M059J (cell line): ENCODE measurements around a stretch of chr5.

DNA sequence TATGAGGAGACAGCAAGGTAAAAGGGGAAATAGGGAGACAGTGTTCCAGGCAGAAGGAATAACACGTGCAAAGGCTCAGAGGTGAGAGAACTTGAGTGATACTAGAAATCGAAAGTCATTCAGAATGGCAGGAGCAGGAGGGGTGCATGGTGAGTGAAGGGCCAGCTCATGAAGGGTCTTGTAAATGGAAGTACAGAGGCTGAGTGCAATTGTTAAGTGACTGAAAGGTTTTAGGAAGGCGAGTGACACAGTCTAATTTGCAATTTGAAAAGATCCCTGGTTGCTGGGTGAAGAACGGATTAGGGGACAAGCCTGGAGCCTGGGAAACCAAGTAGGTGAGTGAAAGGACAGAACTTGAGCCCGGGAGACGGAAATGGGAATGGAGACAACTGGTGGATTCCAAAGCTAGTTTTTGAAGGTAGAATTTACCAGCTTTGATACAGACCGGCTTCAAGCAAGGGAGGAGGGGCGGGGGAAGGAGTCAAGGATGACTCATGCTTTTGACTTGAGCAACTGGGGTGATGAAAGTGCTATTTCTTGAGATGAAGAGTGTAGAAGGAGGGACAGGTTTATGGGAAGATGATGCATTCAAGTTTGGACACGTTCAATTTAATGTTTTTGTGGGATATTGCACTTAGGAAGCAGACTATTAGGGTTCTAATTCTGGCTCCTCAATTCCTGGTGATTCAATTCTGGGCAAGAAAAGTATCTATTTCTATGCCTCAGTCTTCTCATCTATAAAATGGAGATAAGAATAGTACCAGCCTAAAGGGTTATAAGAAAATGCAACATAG is 4.3 kb downstream of the NIPAL4 start:
- RAMPAGE, long total RNA = no peak

- RAMPAGE, long total RNA = no peak
These were observed 25.7 kb downstream of the NIPAL4 start for GRCh38 chr5:157485635-157486204.

DNA sequence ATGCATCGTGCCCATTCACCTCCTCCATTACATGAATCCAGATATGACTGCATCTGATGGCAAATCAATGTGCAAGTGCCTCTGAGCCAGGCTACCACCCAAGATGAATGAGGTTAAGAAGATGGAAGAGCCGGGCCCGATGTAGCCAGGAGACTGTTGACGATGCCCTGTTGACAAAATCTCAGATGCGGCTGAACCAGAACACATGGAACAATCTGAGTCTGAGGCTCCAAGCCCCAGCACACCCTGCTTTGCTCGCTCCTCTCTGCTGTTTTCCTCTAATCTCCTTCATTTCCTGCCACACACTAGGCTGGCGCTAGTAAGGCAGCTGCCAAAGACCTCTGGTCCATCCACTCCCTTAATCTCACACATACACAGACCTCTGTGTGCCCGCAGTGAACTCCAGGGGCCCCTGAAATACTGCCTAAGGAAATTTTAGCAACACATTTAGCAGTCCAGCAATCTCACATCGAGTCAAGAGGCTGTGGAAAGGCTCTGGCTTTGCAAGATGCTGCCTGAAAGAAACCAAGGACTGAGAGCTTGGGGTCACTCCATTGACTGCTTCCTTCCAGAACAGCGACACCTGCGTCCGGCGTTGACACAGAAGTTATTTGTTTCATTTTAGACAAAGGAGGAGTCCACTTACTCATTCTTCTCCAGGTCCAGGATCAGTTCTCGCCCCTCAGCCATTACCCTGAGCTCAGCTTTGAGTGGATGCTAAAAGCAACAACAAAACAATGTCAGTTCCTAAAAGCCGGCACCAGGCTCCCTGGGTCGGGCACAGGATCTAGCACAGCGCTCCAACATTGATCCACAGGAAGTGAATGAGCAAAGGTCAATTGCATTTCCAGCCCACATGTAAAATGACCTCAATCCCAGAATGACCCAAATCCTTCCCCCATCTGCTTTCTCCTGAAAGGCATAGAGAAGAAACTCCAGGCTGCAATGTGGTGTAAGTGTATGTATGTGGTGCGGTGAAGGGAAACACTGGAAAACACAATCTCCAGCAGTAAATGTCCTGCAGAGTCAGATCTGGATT is 11.5 kb downstream of the ADAM19 start:
- RAMPAGE, long total RNA = no peak

DNA sequence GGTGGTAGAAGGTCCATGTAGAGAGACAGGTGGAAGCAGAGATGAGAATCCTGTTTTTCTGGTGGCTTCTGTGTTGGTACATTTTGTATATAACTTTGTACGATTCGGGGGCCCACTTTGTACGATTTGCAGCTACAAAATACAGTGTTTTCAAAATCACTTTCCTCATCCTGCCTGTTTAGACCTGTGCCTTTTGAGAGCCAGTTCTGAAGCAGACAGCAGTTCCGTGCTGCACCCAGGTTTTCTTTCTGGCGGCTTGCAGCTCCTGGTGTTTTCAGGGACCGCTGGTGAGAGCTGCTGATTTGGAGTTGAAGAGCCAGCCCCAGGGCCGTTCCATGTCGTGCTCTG is 135.8 kb upstream of the CLINT1 start:
- RAMPAGE, long total RNA = no peak

- RAMPAGE, long total RNA = no peak
These were observed 216.3 kb upstream of the CLINT1 start for GRCh38 chr5:158075114-158075723.

DNA sequence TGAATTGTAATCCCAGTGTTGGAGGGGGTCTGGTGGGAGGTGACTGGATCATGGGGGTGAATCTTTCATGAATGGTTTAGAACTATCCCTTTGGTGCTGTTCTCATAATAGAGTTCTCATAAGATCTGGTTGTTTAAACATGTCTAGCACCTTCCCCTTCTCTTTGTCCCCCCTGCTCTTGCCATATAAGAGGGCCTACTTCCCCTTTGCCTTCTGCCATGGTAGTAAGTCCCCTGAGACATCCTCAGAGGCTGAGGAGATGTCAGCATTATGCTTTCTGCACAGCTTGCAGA is 577.7 kb upstream of the CLINT1 start:
- RAMPAGE, long total RNA = no peak

- RAMPAGE, long total RNA = no peak
These were observed 616.3 kb downstream of the EBF1 start for GRCh38 chr5:158483520-158483766.

DNA sequence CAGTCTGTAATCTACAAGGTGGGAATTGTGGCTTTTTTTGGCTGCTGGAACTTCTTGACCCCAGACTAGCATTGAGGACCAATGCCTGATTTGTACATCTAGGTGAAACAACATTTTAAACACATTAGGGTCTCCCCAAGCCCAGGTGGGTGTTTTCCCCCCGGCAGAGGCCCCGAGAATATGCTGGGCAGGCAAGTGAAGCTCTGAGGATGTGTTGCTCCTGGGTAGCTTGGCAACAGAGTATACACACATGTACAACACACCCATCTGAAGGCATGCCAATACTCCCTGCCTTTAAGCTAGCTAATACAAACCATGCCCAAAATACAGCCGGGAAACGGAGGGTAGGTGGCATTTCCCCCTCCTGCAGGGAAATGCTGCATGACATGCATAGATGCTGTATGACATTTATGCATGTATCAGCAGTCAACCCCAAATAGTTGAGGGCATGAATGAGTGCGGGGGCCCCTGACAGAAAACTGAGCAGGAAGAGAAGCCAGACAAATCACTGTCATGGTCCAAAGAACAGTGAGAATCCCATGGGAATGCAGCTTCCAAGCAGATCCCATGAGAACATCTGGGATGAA is 614.1 kb downstream of the EBF1 start:
- RAMPAGE, long total RNA = no peak

DNA sequence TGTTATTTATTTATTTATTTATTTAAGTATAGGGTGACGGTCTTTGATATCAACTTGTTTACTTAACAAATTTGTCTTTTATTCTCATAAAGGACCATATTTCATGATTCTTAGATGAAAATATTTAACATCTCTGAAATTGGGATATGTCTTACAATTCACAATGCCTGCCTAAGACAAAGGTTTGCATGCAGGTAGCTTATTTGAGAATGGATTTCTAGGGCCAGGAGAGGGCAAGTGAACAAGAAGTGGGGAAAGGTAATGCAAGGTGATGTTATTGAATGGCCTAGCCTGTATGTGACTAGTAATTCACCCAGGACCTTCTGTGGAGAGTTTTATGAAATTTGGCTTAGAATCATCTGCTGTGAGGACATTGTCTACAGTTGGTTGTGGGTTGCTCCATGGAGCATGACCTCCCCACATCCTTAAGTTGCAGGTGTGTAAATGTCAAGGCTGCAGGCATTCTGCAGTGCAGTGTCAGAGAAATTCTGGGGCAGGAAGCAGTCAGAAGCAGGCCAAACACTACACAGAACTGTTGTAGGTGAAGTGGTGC is 588.4 kb downstream of the EBF1 start:
- RAMPAGE, long total RNA = no peak

GRCh38 chr5:158560322-158560880 is 539.3 kb downstream of the EBF1 start:
- RAMPAGE, long total RNA = no peak

DNA sequence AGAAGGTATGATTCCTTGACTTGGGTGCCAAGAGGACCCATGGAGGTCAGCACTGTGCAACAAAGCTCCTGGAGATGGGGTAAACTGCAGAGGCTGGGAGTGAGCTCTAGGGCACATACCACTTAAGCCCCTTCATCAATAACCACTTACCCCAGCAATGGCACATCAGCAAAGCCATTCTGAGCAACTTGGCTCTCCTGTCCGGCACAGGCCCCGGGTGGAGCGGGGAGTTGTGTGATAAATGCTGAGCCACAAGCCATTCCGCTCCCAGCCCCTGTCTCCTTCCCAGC is 113.9 kb downstream of the EBF1 start:
- RAMPAGE, long total RNA = no peak

DNA sequence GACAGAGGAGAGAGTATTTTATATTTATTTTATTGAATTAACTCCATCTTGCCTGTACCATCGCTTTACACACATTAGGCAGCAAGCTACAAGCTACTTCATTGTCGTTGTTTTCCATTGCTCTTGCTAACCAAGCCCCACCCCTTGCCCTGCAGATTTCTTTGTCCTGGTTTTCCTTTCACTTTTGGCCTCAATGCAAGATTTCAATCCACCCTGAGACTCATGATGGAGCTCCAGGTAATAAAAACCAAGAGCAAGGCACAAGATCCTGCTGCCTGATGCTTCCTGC is 65.2 kb downstream of the EBF1 start:
- RAMPAGE, long total RNA = no peak

- RAMPAGE, long total RNA = no peak
These were observed 47.4 kb downstream of the EBF1 start for GRCh38 chr5:159052266-159052671.

GRCh38 chr5:159097333-159098253 is 2.1 kb downstream of the EBF1 start:
- RAMPAGE, long total RNA = no peak

DNA sequence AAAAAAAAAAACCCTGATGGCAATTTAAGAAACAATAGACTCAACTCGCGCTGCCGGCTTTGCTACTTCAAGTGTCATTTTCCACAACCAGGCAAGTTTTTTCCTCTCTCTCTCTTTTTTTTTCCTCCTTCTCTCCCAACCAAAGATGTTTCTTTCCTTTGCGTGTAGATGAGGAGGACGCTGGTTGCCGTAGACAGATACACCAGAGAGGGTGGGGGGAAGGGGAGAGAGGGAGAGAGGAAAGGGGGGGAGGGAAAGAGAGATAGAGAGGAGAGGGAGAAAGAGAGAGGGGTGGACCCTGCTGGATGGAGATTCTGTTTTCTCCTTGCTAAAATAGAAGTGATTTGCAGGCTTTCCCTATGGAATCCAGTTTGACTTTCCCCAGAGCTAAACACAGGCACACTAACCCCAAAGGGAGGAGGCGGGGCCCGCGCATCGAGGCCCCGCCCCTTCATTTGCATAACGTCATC is 264 bp upstream of the EBF1 start:
- RAMPAGE, long total RNA = no peak

- RAMPAGE, long total RNA = no peak
These were observed 51.5 kb downstream of the RNF145 start for GRCh38 chr5:159157827-159158217.

DNA sequence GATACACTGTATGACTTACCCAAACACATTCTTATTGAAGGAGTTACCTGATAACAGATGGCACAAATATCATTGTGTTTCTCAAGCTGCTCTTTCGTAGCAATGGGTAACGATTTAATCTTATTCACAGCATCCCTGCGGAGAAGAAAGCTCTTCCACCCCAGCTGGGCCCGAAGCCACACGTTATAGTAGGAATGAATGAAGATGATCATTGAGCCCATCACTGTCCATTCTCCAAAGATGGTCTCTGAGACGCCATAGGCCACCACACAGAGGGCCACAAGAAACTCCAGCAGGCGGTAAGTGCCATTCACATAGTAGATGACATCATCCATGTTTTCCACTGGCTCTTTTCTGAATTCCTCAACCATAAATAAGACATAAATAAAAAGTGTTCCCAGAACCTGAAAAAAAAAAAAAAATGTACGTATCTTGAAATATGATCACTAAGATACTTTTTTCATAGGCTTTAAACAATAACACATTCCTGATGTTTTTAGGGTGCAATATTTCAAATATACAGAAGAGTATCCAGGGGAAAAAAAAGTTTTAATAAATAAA is 48.1 kb downstream of the RNF145 start:
- RAMPAGE, long total RNA = no peak

- RAMPAGE, long total RNA = no peak
These were observed 43.3 kb downstream of the RNF145 start for GRCh38 chr5:159165828-159166621.

DNA sequence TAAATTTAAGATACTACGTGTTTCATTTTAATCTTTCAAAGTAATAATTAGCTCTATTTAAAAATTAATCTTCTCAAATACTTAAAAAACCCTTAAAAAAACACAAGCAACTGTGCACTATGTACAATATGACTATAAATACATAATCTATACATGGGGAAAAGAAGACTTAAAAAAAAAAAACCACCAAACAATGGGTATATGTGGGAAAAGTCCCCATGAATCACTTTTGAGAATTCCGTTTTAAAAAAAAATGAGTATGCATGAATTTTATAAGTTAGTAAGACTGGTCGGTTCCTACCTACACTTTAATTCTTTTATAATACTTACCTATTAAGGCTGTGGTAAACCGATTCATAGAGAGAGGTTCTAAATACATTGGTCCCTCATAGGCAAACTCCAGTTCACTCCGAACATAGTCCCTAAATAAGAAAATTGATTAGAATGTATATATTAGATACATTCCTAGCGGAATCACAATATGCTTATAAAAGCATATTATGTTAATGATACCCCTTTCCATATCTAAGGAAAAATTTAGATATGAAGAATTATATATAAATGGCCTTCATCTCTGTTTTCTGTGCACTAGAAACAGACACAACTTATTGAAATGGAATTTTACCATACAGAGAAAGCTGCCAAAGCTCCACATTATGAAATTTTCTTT is 27.6 kb downstream of the RNF145 start:
- RAMPAGE, long total RNA = no peak

GRCh38 chr5:159191902-159192593 is 17.3 kb downstream of the RNF145 start:
- RAMPAGE, long total RNA = no peak